Iris pigment epithelial cell (primary cell): ENCODE data around the gene BCL2L15.

DNA sequence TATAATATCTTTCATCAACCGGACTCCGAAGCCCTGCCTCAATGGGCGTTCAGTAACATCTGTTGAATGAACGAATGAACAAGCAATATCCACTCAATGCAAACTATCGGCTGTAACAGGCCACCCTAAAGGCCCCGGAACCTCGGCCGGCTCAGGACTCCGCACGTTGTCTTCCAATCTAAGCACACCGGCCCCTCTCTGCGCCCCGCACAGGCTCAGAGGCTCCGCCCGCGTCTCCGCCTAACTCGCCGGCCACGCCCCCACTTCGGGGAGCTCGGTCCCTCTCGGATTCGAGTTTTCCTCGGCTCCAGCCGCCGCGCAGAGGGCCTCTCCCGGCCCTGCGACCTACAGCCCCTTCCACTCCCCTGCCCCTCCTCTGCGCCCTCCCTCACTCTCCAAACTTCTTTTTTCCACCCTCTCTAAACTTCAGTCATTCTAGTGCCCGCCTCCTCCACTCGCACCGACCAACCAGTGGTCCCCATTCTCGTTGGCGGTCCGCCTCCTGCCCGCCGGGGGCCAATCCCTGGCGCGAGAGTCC lies 422 bp upstream of the MAGI3 start:
- RRBS, result 2% methylated on average over 20 of the region's 41 CpGs

- RRBS, result no CpG with 5 or more reads among the region's 10 CpGs
Measured at GRCh38 chr1:113496938-113497301, 106.6 kb downstream of the MAGI3 start.

- RRBS, result 2% methylated on average over 29 of the region's 60 CpGs
Measured at GRCh38 chr1:113758454-113759349, 584 bp downstream of the PHTF1 start.

- RRBS, result no CpG with 5 or more reads among the region's 13 CpGs
Measured at GRCh38 chr1:113760485-113760850, 1.2 kb upstream of the PHTF1 start.

DNA sequence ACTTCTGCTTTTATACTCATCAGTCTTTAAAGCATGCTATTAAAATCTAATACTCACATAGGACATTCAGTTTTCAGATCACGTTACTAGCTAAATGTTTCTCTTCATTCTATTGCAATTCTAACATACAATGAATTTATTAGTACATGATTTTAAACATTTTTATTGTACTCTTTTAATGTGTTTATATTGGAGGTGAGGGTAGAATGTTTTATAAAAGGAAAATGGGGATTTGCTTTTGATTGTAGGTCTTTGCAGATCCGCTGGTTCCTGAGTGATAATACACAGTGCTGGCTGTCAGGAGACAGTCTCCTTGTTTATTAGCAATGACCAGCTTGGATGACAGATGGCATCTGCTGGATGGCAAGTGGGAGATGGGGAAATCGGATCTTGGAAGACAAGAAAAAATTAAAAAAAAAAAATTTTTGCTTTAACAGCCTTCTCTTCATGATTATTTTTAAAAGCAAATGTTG lies 4.3 kb upstream of the PHTF1 start:
- RRBS, result no CpG with 5 or more reads among the region's 3 CpGs

DNA sequence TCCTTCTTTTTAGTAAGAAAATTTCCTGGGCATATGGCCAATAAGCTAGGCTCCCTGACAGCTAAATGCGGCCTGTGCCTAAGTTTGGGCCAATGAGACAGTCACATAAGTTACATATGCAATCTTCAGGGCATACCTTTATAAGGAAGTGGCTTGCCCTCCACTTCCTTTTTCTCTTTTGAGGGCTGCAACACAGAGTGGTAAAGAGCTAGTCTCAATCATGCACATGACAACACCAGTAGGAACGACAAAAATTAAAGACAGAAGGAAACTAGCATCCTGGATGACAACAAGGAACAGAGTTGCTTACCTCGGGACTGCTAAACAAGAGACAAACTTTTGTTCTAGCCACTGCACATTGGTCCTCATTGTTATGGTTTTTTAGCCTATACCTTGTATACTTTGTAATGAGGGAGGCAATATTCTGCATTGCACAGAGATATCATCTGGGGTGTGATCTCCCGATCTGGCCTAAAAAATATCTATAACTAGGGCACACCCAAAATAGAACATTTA lies 24.3 kb upstream of the PHTF1 start:
- RRBS, result no CpG with 5 or more reads among the region's 4 CpGs

DNA sequence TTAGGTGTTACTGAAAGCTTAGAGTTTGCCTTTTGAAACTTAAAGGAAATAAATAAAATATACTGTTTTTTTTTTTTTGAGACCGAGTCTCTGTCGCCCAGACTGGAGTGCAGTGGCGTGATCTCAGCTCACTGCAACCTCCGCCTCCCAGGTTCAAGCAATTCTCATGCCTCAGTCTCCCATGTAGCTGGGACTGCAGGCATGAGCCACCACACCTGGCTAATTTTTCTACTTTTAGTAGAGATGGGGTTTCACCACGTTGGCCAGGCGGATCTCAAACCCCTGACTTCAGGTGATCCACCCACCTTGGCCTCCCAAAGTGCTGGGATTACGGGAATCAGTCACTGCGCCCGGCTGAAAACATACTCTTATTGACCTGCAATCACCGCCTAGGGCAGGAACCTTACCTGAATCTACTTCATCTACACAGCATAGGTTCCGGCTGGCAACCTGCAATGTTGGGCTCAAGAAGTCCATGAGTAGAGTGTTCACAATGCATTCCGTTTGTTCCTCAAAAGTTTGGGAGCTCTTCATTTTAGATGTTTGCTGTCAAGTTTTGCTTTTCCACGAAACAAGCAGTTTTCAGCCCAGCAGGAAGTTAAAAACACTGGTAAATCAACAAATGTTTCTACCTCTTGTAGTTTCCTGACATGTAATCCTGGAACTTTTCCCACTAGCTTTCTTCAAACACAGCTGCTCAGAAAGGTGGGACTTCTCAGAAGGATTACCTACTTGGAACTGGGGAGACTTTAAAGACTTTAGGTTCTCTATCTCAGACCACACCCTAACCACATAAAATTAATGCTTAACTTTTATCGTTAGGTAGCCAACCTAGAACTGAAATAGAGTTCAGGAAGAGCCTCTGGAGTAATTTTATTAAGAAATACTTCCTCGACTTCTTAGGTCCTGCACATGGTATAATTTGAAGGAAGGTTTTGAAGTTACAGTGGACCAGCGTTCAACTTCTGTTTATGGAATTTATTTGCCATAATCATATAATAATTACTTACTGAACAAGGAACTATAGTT lies at the start of gene BCL2L15:
BCL2L15 (minus strand) TSS at position 740 of the 1,029 bp plus-strand sequence.
- RRBS, result 93% methylated on average over 2 of the region's 16 CpGs

DNA sequence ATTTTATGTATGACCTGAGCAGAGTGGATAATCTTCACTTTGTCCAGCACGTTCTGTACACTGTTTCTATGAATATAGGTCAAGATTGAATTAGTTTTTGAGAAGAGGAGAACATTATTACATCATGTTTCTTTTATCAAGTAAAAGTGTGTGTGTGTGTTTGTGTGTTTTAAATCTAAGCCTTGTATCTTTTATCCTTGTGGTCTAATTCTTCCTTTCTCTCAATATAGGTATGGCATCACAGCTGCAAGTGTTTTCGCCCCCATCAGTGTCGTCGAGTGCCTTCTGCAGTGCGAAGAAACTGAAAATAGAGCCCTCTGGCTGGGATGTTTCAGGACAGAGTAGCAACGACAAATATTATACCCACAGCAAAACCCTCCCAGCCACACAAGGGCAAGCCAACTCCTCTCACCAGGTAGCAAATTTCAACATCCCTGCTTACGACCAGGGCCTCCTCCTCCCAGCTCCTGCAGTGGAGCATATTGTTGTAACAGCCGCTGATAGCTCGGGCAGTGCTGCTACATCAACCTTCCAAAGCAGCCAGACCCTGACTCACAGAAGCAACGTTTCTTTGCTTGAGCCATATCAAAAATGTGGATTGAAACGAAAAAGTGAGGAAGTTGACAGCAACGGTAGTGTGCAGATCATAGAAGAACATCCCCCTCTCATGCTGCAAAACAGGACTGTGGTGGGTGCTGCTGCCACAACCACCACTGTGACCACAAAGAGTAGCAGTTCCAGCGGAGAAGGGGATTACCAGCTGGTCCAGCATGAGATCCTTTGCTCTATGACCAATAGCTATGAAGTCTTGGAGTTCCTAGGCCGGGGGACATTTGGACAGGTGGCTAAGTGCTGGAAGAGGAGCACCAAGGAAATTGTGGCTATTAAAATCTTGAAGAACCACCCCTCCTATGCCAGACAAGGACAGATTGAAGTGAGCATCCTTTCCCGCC lies 11.3 kb downstream of the HIPK1 start:
- RRBS, result no CpG with 5 or more reads among the region's 15 CpGs

GRCh38 chr1:113947171-113947852 lies 18.2 kb downstream of the HIPK1 start:
- RRBS, result no CpG with 5 or more reads among the region's 4 CpGs

DNA sequence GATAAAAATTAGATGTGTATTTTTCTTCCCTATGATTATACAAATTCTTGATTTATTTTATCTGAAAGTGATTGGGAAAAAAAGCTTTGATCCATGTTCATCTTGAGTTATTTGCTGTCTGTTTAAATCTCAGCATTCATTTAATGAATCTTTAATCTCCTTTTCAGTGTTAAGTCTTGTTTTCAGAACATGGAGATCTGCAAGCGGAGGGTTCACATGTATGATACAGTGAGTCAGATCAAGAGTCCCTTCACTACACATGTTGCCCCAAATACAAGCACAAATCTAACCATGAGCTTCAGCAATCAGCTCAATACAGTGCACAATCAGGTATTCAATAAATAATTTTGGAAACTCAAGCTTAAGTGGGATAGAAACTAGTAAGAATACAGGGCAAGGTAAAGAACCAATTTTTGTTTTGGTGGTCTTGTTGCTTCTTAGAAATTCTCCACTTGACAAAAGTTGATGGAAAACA lies 22.3 kb upstream of the OLFML3 start:
- RRBS, result no CpG with 5 or more reads among the region's 1 CpG

DNA sequence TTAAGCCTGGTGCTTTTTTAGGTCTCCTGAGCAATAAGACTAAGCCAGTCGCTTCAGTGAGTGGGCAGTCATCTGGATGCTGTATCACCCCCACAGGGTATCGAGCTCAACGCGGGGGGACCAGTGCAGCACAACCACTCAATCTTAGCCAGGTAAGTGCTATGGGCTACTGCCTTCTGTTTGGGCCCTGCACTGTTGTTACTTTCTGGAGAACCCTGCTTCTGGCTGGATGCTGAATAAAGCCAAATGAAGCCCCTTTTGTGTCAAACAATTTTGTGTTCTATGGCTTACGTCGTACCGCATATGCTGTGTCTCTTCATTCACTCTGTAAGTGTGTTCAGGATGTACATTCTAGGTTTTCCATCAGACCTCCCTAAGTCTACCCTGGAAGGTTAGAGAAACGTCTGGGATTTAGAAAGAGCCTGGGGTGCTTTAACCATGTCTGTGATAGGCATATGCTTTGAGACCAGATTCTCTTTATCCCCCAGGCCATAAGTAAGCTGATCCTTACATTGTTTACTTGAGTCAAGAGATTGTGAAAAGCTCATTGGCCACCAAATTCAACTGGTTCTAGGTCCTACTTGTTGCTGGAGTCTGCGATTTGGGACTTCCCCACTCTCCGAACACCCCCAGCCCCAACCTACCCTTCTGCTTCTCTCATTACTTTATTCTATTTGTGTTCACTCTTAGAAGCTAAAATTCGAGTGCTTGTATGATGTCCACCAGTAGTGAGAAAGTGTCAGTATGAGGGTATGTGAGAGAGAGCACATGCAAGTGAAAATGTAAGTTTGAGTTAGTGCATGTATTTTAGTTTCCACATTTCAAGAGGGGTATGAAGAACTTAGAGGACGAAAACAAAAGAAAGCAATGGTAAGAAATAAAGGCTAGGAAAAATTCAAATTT lies 7.2 kb upstream of the OLFML3 start:
- RRBS, result no CpG with 5 or more reads among the region's 12 CpGs

DNA sequence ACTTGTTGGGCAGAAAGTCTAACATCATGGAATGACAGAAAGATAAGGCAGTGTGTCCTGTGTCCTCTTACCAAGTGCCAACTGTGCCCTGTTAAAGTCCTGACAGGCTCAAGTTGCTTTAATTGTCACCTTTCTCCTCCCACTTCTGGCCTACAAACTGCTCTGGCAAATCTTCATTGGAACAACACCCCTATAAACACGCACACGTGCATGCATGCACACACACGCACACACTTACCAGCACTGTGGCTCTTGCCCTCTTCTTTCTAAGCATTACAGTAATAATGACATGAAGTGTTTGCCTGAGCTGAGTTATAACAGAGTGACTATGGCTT lies 82.2 kb upstream of the SYT6 start:
- RRBS, result no CpG with 5 or more reads among the region's 3 CpGs

DNA sequence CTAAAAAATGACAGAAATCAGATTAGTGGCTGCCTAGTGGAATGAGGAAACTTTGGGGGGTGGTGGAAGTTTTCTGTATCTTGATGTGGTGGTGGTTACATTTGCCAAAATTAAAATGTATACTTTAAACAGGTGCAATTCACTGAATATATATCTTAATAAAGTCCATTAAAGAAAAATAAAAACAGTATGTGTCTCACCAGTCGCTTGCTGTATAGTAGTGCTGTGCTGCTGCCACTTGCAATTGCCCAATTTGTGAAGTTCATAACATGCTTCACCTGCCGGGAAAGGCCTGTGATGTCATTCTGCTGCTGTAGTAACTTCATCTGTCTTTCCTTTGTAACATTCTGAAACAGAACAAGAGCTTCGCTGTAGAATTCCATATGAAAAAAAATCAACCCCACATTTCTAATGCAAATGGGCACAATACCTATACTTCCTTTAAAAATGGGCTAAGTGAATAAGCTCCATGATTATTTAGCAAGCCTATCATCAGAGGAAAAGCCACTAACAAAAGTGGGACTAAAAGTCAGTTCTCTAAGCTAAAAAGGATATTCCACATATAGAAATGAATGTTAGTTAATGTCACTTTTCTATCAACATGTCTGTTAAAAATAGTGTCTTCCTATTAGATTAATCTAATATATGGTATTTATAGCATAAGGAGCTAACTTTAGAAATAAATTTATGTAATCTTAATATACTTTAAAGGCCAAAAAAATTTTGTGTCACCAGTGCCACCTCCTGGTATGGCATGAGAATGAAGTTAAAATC lies 83.3 kb downstream of the TRIM33 start:
- RRBS, result no CpG with 5 or more reads among the region's 3 CpGs

GRCh38 chr1:114588225-114588767 lies 6.9 kb upstream of the BCAS2 start:
- RRBS, result no CpG with 5 or more reads among the region's 2 CpGs

- RRBS, result no CpG with 5 or more reads among the region's 6 CpGs
Measured at GRCh38 chr1:114717402-114718195, 1.0 kb upstream of the NRAS start.

GRCh38 chr1:114726770-114727304 lies 10.3 kb upstream of the NRAS start:
- RRBS, result no CpG with 5 or more reads among the region's 1 CpG

- RRBS, result no CpG with 5 or more reads among the region's 8 CpGs
Measured at GRCh38 chr1:115084726-115085456, 4.4 kb downstream of the TSPAN2 start.

- RRBS, result no CpG with 5 or more reads among the region's 8 CpGs
Measured at GRCh38 chr1:115086196-115086659, 3.1 kb downstream of the TSPAN2 start.

GRCh38 chr1:115098133-115098754 lies 8.9 kb upstream of the TSPAN2 start:
- RRBS, result no CpG with 5 or more reads among the region's 2 CpGs